Smooth muscle cell (in vitro differentiated cells): ENCODE measurements around a stretch of chr2.

- RAMPAGE, long total RNA = no peak
Measured at GRCh38 chr2:110678131-110679193, 599 bp upstream of the BUB1 start.

GRCh38 chr2:111029414-111030056 is 91.2 kb upstream of the BCL2L11 start:
- RAMPAGE, long total RNA = no peak

- RAMPAGE, long total RNA = no peak
Measured at GRCh38 chr2:111145606-111145909, 24.8 kb downstream of the BCL2L11 start.

DNA sequence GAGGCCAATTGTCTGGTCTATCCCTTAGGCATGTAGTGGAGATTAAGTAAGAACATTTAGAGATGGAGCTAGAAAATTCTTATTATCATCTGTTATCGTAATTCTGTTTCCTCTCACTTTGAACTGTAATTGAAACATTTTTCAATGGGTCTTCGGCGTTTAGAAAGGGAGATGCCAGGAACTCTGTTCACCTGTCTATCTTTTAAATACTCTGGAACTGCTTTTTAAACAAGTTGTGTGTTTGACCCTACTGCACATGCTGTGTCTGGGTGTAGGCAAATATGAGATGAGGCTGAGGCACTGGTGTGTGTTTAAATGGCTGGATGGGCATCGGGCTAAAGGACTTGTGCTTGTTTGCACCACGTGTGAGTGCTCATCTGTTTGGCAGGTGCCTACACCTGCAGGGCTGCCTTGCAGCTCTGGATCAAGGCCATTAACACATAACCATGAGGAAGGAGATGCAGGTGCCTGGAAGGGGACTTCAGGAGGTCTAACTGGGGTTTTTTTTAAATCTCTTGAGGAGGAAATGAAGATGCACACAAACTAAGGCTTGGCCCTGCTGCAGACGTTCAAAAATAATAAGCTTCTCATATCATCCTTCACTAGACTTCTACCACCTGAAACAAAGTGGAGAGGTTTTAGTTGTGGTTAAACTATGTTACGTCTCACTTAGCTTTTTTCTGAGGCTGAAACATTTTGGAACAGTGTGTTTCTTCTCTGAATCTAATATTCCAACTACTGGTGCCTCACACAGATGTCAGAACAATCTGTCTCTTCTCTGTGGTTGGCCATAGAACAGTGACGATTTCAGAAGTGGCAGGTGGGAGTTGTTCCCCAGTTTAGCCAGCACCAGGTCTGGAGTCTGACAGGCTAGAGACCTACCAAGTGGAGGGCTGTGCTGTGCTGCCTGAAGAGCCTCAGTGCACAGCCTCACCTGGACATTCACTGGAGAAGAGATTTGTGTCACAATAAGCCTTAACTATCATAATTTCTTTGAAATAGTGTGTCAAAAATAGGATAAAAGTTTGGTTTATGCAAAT is 36.4 kb downstream of the BCL2L11 start:
- RAMPAGE, long total RNA = no peak

DNA sequence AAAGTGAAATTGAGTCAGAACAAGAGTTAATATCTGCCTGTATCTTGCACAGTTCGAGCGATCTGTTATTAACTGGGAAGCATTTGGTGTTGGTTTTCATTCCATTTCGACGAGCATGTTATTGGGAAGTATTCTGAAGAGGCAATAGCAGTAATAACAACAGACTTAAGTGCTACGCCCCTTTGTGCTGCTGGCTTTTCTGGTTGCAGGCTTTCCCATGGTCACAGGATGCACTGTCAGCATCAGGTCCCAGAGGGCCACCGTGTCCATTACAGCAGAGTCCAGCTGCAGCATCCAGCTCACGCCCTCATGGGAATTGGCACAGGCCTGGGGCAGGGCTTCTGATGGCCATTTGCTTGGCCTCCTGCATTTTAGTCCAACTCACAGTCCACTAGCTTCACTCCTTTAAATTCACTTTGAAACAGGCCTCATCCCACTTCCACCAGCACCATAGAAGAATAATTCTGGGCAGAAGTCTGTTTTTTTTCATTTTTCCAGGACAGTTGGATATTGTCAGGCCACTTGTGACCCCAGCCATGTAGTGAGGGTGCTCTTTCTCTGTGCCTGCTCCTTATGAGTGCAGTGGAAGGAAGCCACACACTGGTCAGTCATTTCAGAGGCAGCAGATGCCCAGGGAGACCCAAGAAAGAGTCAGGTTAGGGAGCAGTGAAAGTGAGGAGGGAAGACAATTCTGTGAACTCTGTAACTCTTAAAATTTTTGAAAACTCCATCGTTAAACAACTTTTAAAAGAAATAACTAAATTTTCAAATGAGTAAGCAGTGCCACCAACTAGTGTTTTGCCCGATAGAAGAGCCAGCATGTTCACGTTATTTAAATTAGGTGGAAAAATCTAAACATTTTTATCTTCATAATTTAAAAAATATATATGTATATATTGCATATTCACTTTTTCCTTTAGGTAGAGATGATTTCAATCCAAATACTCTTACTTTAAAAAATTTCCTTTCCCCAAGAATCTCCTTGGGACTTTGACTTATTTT is 44.6 kb downstream of the BCL2L11 start:
- RAMPAGE, long total RNA = no peak

DNA sequence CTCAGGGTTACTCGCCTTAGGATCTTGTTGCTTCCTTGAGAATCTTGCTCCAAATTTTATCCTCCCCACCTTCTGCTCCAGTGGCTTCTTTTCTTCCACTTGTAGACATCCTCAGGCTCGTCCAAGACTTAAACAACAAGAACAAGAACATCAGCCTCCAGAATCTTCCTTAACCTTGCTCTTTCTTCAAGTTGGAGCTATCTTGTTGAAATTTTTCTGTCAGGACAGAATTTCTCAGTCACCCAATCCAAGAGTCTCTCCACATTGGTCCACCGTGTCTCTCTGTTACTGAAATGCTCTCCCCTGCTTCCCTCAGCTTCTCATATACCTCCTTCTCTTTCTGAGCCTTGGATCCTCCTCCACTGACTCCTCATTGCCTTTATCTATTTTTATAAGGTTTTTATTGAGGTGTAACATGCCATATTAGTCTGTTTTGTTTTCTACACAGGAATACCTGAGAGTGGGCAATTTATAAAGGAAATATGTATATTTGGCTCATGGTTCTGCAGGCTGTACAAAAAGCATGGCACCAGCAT is 113.0 kb downstream of the BCL2L11 start:
- RAMPAGE, long total RNA = no peak

GRCh38 chr2:111480056-111480825 is 359.5 kb downstream of the BCL2L11 start:
- RAMPAGE, long total RNA = start-site peak on the minus strand at chr2:111480259-111480266, 889 and 475 reads in 2 replicates

DNA sequence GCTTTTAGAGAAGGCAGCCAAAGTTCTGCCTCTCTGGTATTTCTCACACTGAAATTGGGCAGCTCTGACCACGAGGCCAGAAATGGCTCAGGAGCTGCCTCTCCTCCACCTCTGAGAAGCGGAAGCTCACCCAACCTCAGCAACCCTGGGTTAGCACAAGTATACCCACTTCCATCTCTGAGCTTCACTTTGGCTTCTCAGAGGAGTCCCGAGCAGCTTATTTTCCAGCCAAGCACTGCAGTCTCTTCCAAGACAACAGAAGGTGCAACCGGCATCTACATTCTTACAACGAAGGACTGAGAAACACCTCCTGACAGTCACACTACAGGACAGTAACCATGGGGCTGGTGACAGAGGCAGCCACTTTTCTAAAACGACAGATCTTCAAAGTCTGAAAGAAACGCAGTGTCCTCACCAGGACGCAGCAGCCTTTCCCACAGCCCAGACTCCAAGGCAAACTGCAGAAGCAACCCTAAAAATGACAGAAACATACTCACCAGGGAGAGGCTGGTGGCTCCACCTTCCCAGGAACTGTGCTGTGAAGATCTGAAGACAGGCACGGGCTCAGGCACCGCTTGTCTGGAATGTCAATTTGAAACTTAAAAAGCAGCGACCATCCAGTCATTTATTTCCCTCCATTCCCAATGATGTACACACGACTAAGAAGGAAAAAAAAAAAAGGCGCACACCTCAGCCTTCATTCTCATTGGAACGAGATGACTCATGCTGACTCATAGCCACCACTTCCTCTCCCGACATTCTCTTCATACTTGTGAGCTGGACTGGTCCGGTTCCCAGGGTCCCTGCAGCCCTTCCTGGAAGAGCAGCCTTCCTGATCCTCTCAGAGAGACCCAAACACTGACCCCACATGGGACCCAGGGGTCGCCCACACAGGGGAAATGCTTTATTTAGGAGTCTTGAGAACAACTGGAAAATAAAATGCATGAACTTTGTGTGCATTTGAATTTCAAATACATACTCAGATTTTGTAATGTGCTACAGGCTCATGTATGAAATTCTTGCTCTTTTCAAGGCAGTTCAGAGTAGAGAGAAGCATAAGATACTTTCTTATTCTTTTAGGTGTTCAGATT is 374.0 kb downstream of the BCL2L11 start:
- RAMPAGE, long total RNA = start-site peak on the minus strand centred at position 603 of the sequence, 127 bp wide, 1,500 and 437 reads in 2 replicates

DNA sequence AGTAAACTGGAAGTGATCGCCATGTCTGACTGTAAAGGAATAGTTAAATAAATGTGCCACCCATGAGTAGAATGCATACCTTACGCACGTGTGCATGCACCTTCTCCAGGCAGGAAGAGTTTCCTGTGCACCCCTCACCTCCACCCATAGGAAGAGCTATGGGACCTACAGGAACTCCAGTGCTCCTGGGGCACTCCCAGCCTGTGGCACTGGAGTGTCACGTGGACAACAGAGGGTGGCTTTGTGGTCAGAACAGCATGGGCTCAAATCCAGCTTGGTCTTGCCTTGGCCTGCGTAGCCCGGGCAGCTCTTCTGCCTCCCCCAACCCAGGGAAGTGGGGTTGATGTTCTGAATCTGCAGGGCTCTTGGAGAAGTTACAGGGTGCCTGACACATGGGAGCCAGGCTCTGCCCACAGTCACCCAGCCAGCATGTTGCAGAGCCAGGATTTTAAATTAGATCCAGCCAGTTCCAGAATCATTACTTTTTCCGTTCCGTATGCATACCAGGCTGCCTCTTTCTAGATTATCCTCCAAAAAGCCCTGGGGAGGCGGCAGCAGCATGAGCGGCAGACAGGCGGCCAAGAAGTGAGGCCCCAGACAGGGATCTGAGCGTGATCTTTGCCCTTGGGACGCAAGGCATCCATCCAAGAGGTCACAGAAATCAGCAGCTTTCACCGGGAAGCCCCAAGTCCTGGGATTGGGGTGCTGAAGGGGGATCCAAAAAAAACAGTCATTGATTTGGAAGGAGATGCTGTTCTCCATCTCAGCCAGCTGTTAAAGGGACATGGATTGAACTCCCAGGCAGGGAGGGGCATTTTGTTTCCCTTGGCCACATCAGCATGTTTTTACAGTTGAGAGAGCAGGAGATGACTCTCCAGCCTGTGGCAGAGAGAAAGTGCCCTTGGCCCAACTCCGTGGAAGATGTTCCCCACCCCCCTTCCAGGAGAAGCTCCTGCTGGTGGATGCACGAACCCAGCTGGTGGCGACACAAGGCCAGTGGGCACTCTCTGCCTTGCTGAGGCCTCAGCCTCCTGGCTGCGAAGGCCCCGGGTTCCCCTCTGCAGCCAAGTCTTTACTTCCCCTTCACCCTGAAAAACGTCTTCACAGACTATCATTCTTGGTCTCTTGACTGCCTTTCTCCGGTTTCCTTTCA is 265.8 kb downstream of the ANAPC1 start:
- RAMPAGE, long total RNA = no peak

DNA sequence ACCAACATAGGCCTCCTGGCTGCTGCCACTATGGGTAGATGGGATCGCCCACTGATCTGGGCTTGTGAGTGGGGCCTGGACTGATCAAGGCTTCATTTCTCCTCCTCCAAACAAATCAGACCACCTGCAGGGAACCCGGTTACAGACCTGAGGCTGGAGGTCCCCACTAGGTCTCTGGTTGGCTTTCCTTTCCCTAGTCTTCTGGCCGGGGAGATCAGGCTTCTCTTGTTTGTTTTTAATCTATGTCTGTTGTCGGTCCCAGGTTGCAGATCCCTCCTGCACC is 253.3 kb downstream of the ANAPC1 start:
- RAMPAGE, long total RNA = no peak

DNA sequence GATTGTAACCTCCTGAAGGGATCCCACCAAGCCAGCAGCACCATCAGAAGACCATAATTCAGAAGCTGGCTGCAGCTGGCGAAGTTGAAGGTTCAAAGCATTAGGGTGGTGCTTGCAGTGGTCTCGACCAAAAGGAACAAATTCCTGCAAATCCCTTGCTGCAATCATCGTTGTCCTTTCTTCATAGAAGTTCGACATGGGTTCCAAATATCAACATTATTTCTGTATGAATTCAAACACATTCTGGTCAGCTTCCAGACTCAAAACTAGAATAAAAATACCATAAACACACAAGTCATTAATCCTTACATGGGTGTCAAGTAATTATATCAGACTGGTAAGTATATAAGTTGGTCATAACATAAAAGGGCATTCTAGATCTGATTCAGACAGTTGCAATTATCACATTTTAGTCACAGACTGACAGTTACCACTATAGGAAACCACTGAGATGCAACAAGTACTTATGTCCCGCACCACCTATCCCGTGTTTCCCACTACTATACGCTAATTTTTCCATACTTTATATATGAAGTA is 3.3 kb downstream of the ANAPC1 start:
- RAMPAGE, long total RNA = no peak

- RAMPAGE, long total RNA = no peak
Measured at GRCh38 chr2:111906435-111906960, 8.1 kb downstream of the MERTK start.

- RAMPAGE, long total RNA = no peak
Measured at GRCh38 chr2:111923148-111923702, 24.8 kb downstream of the MERTK start.

DNA sequence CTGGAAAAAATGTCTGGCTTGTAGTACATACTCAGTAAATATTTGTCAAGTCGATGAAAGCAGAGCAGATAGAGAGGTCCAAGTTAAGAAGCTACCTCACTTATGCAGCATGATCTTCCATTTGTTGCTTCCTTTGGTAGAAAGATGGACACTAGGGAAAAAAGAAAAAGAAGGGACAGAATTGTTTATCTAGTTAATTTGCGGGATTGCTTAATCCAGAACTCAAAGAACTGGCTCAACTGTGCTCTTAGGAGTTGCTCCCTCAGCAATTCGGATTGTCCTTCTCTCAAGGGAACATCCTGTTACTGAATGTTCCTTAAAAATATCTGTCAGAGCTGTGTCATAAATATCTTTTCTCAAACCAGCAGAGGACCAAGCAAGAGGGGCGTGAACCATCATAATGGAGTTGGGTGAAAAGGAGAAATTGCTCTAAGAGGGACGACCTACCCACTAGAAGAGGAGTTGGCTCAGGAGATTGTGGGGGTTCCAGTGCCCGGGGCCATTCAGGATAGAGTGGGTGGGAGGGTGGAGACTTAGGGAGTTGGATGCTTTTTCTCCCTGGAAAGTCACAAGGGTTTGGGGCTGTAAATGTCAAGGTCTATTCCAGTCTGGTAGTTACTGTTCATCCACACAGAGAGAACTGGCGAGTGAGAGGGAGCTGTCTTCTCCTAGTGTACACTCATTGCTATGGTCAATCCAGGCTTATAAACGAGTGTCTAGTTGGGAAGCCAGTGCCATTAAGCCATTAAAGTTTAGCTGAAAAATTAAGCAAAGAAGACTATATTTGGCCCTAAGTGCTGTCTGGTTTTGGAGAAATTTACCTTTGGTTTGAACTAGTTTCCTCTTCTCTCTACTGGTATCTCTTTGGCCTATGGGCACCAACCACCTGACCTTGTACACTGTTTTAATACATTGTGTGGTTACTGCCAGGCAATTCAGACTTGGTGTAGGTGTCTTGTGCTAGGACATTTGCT is 59.6 kb downstream of the MERTK start:
- RAMPAGE, long total RNA = no peak

DNA sequence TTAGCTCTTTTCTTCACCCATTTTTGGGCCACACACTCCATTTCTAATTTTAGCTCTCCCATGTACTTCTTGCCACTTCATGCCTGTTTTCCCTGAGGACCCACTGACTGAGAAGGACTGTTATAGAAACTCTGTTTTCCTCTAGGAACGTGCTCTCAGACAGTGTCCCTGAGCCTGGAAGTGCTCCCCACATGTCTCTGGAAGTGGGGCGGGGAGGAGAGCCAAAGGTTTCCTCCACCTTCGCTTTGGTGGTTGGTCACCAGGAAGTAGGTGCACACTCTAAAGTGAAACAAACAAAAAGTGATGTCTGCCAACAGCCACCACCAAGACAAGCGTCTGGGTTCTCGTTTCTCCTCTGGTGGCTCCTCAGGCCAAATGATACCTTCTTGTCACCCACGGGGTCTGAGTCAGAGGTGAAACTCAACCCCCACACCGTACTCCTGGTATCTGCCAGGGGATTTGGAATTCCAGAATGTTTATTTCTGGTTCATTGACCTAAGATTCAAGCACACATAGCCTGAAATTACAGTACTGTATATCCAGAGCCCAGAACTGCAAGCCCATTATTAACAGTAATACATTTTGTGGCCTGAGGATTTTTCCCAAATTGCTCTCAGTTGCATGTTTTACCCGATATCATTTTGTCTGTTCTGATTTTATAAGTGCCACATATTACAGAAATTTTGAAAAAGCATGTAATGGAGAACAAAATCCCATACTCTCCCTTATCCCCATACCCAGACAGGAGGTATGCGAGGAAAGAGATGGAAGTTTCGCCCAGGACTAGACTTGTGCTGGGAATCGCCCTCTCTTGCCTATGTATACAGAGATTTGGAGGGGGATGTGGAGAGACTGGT is 74.9 kb downstream of the MERTK start:
- RAMPAGE, long total RNA = no peak

GRCh38 chr2:111973893-111974226 is 75.5 kb downstream of the MERTK start:
- RAMPAGE, long total RNA = no peak

- RAMPAGE, long total RNA = no peak
Measured at GRCh38 chr2:112028493-112028887, 26.6 kb upstream of the TMEM87B start.

DNA sequence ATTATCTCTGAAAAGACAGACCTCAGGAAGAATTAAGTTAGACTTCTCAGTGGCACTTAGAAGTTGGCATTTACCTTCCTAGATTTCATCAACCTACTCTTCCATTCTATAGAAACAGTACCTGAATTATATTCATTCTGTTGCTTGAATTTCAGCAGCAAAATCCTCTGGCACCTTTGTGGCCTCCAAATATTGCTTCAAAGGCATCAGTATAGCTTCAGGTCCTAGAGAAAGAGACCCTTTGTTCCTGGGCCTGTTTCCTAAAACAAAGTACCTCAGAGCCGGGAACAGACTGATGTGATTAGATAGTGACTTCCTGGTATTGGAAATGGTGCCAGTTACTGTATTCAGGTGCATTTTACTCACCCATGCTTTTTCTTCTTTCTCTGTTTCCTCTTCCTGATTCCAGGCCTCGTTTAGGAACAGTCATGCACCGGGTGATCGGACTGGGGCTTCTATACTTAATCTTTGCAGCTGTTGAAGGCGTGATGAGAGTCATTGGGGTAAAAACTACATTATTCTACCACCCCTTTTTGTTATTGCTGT is 34.2 kb downstream of the TMEM87B start:
- RAMPAGE, long total RNA = no peak

DNA sequence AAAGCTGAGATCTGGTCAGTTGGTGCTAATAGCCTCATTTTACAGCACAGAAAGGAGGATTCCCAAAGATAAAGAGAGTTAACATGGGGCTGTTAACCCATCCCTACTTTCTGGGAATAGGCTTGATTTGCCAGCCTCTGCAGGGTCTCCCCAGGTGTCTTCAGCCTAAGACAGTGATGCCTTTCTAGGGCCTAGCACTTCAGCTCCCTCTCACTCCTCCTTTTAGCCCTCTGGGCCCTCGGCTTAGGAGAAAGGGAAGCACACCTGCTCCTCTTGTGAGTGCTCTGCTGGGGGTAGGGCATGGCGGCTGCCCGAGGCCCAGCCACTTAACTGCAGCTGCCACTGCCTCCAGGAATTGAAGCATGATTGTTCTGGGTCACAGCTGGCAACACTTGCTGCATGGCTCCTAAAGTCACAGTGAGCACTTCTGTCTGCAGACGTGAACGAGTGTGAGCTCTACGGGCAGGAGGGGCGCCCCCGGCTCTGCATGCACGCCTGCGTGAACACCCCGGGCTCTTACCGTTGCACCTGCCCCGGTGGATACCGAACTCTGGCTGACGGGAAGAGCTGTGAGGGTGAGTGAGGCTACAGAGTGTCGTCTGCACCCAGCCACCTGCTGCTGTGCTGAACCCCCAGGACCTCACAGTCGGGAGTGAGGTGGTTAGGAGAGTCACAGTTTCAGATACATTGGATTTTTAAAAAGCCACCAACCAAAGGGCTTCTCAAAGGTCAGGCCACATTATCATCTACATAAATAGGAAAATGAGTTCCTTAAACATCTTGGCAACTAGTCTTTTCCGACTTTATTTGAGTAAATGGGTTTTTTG is 44.4 kb downstream of the FBLN7 start:
- RAMPAGE, long total RNA = no peak

DNA sequence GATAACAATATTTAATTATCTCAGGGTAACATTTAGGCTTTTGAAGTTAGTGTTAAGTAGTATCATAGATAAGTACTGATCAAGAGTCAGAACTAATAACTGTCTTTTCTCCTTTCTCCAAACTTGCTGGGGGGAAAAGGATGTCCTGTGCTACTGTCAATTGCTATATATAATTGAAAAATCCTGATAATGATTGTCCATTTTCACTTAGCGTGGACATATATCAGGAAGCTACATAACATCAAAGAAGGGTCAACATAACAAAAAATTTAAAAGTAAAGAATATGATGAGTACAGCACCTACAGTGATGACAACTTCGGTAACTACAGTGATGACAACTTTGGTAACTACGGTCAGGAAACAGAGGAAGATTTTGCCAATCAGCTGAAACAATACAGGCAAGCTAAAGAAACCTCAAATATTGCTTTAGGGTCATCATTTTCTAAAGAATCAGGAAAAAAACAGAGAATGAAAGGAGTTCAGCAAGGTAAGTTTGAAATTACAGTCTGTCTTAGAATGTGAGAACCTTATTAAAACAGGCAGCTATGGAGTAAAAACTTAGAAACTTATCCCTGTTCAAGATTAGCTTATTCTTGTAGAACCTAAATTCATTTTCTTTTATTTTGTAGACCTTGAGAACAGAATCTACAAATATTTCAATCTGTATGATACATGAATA is 34.4 kb downstream of the ZC3H6 start:
- RAMPAGE, long total RNA = no peak